Peritoneum (tissue), 1 donor: ENCODE measurements around the genes RPL18A, MAST3 and IFI30.

DNA sequence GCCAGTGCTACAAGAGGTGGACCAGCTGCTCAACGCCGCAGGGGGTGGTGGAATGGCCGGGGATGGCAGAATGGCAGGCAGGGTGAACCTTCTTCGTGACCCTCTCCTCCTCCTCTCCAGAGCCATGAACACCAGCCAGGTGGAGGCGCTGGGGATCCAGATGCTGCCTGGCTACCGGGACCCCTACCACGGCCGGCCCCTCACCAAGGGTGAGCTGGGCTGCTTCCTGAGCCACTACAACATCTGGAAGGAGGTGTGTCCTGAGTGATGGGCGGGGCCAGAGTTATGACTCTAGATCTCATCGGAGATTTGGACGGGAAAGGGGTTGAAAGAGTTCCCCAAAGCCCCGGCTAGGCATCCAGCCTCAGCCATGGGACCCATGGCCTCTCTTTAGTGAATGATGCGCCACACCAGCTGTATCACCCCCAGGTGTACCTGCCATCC lies 22.4 kb downstream of the COLGALT1 start:
- PRO-cap = no peak

- PRO-cap = no peak
Observed at GRCh38 chr19:17720455-17720927, 1.2 kb downstream of the MAP1S start.

DNA sequence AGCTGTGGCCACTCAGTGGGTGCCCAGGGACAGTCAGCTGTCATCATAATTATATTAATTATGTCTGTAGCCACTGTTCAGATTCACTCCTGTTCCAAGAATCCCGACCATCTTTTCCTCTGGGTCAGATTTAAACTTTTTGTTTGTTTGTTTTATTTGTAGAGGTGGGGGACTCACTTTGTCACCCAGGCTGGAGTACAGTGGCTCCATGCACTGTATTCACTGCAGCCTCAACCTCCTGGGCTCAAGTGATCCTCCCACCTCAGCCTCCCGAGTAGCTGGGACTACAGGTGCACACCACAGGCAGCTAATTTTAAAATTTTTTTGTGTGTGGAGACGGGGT lies 977 bp downstream of the B3GNT3 start:
- PRO-cap = no peak

- PRO-cap = no peak
Observed at GRCh38 chr19:17859380-17859769, 335 bp upstream of the RPL18A start.

- PRO-cap = unidirectional peak, plus-strand start at chr19:17859922
Observed at GRCh38 chr19:17859799-17860064, at the start of gene RPL18A. TSS of gene RPL18A (plus strand) at chr19:17859910.

- PRO-cap = no peak
Observed at GRCh38 chr19:17860065-17860408, 327 bp downstream of the RPL18A start.

DNA sequence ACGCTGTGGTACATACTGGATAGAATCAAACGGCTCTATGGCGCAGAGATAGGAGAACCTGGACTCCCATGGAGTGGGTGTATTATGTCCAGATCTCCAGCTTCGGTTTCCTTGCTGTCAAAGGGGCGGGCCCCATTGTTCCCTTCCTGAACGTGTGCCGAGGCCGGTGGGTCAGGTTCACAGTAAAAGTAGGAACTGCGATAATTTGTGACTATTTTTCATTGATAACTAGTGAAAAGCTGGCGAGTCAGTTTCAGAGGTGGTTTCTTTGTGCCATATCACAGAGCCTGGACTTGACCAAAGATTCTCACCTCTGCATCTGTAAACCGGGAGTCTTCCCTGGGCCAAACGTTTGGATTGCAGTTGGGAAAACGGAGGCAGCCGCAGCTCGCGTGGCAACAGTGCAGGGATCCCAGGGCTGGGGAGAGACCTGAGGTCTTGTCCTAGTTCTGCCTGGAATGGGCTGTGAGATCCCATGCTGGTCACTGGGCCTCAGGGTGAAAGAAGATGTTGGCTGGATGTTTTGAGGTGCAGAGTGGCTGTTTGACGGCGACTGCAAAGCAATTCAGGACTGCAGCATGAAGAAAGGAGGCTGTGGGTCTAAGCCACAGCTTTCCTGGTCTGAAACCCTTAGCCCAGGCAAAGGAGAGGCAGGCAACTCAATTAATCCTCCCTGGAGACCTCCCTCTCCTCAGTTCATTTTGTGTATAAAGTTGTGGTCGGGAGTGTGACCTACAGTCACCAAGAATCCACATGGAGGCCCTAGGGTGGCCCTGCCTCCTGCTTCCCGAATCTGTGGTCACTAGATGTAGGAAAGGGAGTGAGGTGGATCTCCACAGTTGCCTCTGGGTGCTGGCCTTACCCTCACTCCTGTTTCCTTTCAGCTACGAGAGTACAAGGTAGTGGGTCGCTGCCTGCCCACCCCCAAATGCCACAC lies 967 bp downstream of the RPL18A start:
- PRO-cap = no peak

GRCh38 chr19:17865735-17866401 lies 5.9 kb upstream of the SLC5A5 start:
- PRO-cap = no peak

GRCh38 chr19:18058122-18058889 lies 28.4 kb downstream of the IL12RB1 start:
- PRO-cap = no peak

DNA sequence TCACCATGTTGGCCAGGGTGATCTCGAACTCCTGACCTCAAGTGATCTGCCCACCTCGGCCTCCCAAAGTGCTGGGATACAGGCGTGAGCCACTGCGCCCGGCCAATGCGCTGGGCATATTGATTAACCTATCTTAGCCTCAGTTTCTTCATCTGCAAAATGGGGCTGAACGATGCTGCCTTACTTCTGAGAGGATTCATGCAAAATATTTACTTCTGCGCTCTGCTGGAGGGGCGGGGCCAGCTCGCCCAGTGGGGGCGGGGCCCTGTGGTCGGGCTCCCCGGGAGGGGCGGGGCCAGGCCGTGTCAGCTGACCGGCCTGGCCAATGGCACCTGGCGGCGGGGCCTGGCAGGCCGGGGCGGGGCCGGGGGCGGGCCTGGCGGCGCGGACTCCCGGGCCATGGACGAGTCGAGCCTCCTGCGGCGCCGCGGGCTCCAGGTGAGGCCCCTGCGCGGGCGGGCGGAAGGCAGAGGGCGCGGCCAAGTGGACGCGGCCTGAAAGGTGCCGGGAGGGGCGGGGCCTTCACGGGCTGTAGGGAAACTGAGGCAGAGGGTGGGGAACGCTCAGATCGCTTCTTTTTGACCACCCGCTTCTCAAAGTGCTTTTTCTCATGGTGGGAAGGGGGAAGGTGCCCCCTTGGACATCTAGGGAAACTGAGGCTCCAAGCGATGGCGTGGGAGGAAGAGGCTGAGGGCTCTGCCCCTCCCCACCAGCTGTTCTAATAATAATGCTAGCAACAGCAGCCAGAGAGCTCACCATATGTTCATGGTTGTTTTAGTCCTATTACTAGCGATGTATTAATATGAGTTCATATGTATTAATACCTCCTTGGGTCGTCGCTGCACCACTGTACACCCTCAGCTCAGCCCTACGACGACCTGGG lies at the start of gene MAST3:
Gene MAST3 (plus strand): TSS at position 385 of the 883 bp plus-strand sequence.
- PRO-cap = no peak

- PRO-cap = no peak
Observed at GRCh38 chr19:18100492-18101148, 3.0 kb downstream of the MAST3 start.

GRCh38 chr19:18122535-18123691 lies 25.3 kb downstream of the MAST3 start:
- PRO-cap = no peak

DNA sequence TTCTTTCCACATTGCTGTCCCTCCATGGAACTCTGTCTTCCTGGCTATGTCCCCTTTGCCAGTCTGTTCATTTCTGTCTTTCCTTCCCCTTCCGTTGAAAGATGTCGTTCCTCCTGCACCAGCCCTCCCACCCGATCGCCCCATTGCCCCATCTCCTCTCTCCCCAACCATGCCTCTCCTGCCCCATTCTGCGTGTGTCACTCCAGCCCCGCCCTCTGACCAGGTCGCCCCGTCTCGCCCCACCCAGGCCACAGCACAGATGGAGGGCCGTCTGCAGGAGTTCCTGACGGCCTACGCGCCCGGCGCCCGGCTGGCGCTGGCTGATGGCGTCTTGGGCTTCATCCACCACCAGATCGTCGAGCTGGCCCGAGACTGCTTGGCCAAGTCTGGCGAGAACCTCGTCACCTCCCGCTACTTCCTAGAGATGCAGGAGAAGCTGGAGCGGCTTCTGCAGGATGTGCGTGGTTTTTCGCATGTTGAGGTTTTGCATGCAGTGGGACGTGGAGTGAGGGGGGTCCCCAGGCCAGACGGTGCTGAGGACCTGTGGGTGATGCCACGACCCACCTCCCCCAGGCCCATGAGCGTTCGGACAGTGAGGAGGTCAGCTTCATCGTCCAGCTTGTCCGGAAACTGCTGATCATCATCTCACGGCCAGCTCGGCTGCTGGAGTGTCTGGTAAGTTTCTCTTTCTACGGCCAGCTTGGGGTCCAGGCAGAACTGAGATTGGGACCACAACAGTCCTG lies 26.3 kb downstream of the MAST3 start:
- PRO-cap = no peak

GRCh38 chr19:18146288-18146581 lies 6.7 kb upstream of the PIK3R2 start:
- PRO-cap = no peak

DNA sequence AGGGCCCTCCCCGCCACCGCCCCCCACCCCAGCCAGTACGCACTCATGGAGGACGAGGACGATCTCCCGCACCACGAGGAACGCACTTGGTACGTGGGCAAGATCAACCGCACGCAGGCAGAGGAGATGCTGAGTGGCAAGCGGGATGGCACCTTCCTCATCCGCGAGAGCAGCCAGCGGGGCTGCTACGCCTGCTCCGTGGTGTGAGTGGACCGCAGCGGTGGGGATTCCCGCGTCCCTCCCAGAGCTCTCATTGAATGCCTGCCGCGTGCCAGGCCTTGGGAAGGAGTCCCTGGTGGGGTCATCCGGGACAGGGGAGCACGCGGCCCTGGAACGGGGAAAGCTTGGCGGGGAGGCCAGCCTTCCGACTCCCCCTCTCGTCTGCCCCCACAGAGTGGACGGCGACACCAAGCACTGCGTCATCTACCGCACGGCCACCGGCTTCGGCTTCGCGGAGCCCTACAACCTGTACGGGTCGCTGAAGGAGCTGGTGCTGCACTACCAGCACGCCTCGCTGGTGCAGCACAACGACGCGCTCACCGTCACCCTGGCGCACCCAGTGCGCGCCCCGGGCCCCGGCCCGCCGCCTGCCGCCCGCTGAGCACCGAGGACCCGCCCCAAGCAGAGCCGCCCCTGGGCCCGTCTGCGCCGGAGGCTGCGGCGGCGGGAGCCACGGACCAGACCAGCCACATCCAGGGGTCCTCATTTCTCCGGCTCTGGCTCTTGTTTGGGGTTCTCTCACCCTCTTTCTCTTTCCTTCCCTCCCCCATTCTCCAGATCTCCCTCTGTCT lies 4.7 kb upstream of the IFI30 start:
- PRO-cap = no peak

GRCh38 chr19:18173277-18174382 lies at the start of gene IFI30:
TSS of gene IFI30 (plus strand) at chr19:18173813.
- PRO-cap = no peak

GRCh38 chr19:18220302-18220508 lies 6.0 kb downstream of the PDE4C start:
- PRO-cap = no peak

GRCh38 chr19:18266210-18267209 lies 7.7 kb downstream of the IQCN start:
- PRO-cap = no peak

DNA sequence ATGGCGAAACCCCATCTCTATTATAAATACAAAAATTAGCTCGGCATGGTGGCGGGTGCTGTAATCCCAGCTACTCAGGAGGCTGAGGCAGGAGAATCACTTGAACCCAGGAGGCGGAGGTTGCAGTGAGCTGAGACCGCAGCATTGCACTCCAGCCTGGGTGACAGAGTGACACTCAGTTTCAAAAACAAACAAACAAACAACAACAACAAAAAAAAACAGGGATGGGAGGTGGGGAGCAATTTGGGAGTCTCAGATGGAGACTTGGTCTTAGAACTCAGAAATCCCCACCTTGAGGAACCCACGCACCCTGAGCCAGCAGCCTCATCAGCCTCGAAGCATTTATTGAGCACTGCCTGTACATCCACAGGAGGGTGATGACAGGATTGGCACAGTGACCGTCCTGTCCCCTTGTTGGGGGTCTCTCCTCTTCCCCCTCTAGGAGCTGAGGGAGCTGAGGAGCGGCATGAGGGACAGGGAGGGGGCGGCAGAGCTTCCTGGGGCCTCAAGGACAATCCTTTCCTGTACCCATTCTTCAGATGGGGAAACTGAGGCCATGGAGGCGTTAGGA lies 5.5 kb downstream of the GDF15 start:
- PRO-cap = no peak

GRCh38 chr19:18503960-18505394 lies 17.4 kb downstream of the ELL start:
- PRO-cap = no peak